NCI-H460 (cell line): Measurements from ENCODE around the gene GNA12.

RAMPAGE:
- cytosol, long total RNA, result no peak
- long total RNA, result no peak
- nucleus, long total RNA, result no peak
Measured at GRCh38 chr7:2832023-2833119, 11.7 kb downstream of the GNA12 start.

DNA sequence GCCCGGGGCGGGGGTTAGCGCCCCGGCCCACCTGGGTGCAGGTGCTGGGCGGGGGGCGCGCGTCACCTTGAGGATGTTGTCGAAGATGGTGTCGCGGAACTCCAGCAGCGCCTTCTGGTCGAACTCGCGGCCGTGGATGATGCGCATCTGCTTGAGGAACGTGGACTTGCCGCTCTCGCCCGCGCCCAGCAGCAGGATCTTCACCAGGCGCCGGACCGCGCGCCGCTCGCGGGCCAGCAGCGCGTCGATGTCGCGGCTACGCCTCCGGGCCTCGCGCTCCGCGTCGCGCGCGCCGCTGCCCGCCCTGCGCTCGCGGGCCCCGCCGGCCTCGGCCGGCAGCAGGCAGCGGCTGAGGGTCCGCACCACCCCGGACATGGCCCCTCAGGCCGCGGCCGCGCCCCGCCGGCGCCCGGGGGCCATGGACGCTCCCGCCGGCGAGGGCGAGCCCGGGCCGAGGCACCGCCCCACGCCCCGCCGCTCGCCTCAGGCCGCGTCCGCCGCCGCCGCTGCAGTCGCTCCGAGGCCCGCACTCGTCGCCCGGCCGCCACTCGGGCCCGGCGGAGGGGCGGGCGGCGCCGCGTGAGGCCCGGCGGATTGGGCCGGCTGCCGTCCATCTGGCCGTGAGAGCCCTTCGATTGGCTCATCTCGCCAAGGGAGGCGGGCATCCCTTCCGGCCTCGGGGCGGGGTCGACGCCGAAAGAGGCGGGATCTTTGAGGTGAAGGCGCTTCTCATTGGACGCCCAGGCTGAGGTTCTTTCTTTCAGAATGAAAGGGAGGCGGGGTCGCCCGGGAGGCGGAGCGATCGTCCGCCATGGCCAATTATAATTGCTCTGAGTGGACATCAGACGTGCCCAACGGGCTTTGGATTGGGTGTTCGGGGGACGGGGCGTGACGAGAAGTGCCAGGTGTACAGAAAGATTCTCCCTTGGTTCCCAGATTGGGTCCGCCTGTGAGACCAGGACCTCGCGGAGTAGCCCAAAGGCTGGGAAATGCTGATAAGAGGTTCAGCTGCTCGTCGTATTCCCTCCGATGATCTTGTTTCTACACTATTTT lies at the start of gene GNA12:
Gene GNA12 (minus strand): TSS at position 522 of the 1,053 bp plus-strand sequence.
RAMPAGE:
- cytosol, long total RNA, result no peak
- long total RNA, result no peak
- nucleus, long total RNA, result no peak

RAMPAGE:
- cytosol, long total RNA, result no peak
- long total RNA, result no peak
- nucleus, long total RNA, result no peak
Measured at GRCh38 chr7:3028022-3028779, 15.5 kb downstream of the CARD11 start.

RAMPAGE:
- cytosol, long total RNA, result no peak
- long total RNA, result no peak
- nucleus, long total RNA, result no peak
Measured at GRCh38 chr7:3042892-3043513, 664 bp downstream of the CARD11 start.

RAMPAGE:
- cytosol, long total RNA, result no peak
- long total RNA, result no peak
- nucleus, long total RNA, result no peak
Measured at GRCh38 chr7:3159079-3159392, 115.4 kb upstream of the CARD11 start.

RAMPAGE:
- cytosol, long total RNA, result no peak
- long total RNA, result no peak
- nucleus, long total RNA, result no peak
Measured at GRCh38 chr7:3243015-3243625, 57.9 kb upstream of the SDK1 start.

DNA sequence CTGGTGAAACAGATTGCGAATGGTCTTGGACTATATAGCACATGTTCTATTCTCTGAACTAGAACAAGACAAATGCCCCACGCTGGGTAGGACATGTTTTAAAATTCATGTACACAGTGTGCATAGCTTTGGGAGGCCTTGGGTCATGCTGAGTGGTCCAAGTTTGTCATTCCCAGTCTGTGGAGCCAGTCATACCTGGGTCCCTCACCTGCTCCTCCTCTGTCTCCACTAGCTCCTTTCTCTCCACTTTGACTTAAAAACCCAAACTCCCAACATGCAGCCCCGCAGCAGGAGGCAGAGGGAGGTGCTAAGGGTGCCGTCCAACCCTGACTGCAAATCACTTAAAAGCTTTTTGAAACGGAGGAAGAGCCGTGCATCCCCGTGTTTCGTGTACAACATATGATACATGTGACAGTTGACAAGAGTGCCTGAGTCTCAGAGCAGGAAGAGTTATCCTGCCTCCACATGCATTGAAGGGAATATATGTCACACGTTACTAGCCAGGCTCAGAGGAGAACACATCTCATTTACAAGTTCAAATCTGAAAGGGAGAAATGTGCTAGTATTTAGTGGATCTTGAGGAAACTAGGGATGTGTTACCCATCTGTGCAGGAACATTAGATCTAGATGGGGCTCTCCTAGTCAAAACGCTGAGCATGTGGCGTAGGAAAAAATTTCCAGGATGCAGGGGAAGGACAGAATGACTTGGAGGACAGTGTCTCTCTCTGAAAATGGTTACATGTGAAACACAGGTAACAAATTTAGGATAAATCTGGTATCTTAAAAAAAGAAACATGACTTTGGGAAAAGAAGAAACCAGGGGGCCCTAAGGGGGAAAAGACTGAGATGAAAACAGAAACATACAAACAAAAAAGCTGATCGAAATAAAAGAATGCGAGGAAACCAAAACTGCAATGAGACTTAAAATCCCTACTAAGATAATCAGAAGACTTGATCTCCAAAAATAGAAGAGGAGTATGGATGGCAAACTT lies 69.9 kb downstream of the SDK1 start:
RAMPAGE:
- cytosol, long total RNA, result no peak
- long total RNA, result no peak
- nucleus, long total RNA, result no peak

DNA sequence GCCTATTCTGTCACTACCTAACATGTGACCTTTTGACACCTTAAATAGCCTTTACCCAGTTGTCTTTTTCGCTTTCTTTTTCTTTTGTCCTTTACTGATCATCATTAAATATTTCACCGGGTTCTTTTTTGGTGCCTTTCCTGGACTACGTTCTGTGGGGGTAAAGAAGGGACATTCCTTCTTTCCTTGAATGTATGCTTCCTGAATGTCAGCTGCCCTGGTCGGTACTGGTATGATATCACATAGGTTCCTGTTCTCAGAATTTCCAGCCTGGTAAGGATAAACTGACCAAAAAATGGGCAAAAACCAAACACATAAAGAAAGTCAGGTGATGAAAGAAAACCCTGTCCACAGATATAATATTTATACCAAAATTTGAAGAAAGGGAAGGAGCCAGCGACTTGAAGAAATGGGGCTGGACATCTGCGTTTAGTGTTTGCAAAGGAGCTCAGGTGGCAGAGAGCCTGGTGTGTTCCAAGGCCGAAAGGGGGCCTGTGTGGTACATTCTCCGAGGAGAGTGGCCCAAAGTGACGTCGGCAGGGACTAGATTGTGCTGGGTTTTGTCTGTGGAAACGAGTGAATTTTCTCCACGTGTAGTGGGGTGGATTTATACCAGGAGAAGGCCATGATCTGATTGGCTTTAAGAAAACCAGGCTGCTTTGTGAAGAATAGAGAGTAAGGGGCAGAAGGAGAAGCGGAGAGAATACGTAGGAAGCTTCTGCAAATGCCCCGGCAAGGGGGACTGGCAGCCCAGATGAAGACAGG lies 358.2 kb downstream of the SDK1 start:
RAMPAGE:
- cytosol, long total RNA, result no peak
- long total RNA, result no peak
- nucleus, long total RNA, result no peak

RAMPAGE:
- cytosol, long total RNA, result no peak
- long total RNA, result no peak
- nucleus, long total RNA, result no peak
Measured at GRCh38 chr7:4164584-4165080, 517.5 kb upstream of the FOXK1 start.

RAMPAGE:
- cytosol, long total RNA, result start-site peak on the plus strand at chr7:4642234-4642277, 42 and 20 reads in 2 replicates
- long total RNA, result no peak
- nucleus, long total RNA, result no peak
Measured at GRCh38 chr7:4641546-4642465, 40.3 kb upstream of the FOXK1 start.

DNA sequence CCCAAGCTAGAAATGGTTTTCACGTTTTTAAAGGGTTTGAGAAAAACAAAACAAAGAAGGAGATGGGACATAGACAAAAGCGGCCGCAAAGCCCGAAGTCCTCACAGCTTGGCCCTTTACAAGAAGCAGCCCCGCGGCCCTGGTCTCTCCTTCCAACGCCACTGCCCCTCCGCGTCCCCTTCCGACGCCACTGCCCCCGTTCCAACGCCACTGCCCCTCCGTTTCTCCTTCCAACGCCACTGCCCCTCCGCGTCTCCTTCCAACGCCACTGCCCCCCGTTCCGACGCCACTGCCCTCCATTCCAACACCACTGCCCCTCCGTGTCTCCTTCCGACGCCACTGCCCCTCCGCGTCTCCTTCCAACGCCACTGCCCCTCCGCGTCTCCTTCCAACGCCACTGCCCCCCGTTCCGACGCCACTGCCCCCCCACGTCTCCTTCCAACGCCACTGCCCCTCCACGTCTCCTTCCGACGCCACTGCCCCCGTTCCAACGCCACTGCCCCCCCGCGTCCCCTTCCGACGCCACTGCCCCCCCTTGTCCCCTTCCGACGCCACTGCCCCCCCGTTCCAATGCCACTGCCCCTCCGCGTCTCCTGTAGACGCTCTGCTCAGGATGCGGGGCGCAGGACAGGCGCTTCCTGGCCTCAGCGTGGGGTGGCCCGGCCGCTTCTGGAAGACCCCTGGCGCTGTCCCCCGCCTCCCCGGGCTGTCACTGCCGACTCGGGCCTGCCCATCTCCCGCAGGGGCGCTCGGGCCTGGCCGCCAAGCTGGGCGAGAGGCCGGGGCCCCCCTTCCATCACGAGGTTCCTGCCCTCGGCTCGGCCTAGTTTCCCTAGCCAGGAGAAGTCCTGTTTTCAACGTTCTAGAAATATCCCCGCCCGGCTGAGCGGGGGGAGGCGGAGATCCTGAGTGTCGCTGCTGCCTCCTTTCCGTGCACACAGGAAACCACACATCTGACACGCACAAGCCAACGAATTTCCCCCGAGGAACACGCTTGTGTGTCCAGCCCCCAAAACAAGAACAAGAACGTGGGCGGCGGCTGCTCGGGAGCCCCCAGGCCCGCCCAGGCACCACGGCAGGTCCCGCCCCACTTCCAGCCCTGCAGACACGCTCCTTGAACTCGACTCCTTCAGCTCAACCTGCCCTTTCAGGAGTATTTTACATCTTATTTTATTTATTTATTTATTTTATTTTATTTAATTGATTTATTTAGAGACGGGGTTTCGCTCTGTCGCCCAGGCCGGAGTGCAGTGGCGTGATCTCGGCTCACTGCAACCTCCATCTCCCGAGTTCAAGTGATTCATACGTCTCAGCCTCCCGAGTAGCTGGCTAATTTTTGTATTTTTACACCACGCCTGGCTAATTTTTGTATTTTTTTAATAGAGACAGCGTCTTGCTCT lies 33.6 kb downstream of the AP5Z1 start:
RAMPAGE:
- cytosol, long total RNA, result no peak
- long total RNA, result no peak
- nucleus, long total RNA, result no peak

DNA sequence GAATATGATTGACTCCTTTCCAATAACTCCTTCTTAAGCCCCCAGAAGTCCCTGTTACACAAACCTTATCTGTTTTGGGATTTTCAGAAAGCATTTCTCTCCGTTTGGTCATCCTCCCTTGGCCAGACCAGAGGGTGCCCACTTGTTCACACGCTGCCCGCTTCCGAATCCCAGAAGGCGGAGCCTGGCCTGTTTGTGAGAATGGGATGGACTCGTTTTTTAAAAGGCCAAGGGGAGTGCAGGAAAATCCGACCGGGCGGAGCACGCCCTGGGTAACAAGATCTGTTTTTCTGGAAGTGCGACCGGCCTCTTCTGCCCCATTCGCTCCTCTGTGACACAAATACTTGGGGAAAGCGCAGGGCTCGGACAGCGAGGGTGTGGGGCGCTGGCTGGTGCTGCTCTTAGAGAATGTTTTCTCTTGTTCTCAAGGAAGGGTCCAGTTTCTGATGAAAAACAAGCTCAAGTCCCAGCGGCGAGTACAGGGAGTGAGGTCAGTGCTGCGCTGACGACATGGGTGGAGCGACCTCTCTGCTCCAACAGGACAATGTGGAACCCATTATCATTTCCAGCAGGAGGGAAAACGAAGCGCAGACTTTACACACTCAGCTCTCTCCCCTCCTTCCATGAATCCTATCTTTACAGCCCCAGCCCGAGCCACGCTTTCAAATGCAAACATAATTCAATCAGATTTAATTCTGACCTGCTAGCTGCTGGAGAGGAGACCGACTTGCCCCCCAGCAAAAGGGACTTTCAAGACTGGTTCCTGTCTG lies 1.3 kb downstream of the RADIL start:
RAMPAGE:
- cytosol, long total RNA, result no peak
- long total RNA, result no peak
- nucleus, long total RNA, result no peak

DNA sequence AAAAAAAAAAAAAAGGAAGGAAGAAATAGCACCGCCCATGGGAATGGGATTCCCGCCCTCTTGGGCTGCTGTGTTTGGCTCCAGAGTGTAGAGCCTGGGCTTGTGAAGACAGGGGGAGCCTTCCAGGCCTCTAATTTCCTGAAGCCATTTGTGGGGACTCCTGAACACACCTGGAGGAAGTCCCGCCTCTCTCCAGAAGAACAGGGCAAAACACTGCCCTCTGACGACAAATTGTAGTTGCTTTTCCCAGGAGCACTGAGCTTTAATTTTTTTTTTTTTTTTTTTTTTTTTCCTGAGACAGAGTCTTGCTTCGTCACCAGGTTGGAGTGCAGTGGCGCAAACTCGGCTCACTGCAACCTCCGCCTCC lies 42.8 kb downstream of the RBAK start:
RAMPAGE:
- cytosol, long total RNA, result no peak
- long total RNA, result no peak
- nucleus, long total RNA, result no peak

DNA sequence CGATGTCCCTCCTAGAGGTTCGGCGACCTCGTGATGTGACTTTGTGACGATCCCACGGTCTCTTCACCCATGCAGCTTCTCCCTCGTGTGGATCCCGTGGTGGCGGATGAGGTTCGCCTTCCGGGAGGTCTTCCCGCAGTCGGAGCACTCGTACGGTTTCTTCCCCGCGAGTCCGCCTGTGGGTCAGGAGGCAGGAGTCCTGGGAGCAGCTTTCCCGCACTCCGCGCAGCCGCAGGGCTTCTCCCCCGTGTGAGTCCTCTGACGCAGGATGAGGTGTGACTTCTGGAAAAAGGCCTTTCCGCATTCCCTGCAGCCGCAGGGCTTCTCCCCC lies 68.9 kb upstream of the WIPI2 start:
RAMPAGE:
- cytosol, long total RNA, result no peak
- long total RNA, result no peak
- nucleus, long total RNA, result no peak

DNA sequence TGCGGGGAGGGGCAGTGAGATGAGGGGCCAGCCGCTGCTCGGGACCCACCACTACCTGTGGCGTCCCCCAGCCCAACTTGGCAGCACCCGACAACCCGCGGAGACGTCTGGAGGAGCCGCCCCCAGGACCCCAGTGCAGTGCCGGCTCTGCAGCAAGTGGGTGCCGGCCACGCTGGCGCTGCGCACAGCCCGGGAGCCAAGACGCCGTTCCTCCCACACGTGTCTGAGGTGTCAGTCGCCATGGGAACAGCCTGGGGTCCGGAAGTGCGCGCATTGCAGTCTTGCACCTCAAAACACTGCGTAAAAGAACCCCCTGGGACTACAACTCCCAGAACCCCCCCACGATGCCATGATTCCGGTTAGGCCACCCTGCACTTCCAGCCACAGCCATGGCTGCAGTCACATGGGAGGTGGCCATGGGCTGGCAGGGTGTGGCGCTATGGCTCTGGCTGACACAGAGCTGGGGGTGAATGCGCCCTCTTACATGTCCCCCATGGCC lies 45.7 kb upstream of the WIPI2 start:
RAMPAGE:
- cytosol, long total RNA, result no peak
- long total RNA, result no peak
- nucleus, long total RNA, result no peak

DNA sequence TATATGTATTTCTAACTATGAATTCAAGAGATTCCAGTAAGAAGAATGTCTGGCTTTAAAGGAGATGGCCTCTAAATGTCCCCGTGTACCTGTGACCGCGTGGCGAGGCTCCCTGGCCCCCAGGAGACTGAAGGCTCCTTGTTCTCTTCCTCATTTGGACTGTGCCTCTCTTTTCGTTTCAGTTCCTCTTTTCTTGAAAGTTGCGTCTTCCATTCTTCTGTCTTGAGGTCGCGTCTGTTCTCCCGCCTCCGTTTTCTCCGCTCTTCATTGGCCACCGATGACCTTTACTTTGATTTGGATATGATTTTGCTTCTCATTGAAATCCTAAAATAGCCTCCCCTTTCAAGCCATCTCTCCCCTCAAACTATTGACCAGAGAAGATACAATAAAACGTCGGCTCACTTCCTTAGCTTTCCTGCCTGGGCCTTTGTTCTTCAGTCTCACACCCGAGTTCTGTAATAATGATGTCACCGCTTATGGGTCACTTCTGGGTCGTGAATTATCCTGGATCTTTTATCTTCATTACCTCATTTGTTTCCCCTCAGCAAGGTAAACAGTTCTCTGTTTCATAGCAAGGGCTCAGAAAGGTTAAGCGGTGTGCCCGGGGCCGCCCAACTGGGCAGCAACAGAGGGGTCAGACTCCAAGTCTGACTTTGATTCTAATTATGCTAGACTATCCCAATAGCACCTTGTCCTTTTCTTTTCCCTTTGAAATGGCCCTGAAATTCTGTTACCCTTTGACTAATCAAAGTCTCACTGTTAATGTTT lies 28.8 kb downstream of the WIPI2 start:
RAMPAGE:
- cytosol, long total RNA, result no peak
- long total RNA, result no peak
- nucleus, long total RNA, result no peak

DNA sequence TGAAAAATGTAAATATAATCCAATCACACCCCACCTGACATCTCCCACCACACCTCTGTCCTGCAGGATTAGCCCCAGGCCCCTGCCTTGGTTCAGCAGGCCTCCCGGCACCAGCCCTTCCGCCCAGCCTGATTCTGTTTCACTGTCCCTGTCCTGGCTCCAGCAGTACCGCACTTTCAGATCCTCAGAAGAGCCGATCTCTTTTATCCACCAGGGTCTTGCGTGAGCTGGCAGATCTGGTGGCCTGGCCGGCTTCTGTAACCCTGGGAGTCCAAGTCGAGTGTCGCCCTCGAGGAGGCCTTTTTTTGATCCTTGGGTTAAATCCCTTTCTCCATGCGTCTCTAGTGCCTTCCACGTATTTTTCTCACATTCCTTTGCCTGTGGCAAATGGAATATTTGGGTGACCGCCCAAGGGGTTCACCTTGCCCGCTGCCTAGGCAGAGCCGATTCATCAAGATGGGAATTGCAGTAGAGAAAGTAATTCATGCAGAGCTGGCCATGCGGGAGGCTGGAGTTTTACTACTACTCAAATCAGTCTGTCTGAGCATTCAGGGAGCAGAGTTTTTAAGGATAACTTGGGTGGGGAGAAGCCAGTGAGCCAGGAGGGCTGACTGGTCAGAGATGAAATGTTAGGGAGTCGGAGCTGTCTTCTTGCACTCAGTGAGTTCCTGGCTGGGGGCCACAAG lies 34.1 kb downstream of the WIPI2 start:
RAMPAGE:
- cytosol, long total RNA, result no peak
- long total RNA, result no peak
- nucleus, long total RNA, result no peak

RAMPAGE:
- cytosol, long total RNA, result no peak
- long total RNA, result no peak
- nucleus, long total RNA, result no peak
Measured at GRCh38 chr7:5326099-5326702, 43.5 kb downstream of the SLC29A4 start.

RAMPAGE:
- cytosol, long total RNA, result no peak
- long total RNA, result no peak
- nucleus, long total RNA, result no peak
Measured at GRCh38 chr7:5362662-5363085, 61.0 kb downstream of the TNRC18 start.

RAMPAGE:
- cytosol, long total RNA, result no peak
- long total RNA, result no peak
- nucleus, long total RNA, result no peak
Measured at GRCh38 chr7:5417383-5418363, 6.0 kb downstream of the TNRC18 start.